Vein endothelial cell (primary cell): ENCODE measurements around a stretch of chr17.

DNA sequence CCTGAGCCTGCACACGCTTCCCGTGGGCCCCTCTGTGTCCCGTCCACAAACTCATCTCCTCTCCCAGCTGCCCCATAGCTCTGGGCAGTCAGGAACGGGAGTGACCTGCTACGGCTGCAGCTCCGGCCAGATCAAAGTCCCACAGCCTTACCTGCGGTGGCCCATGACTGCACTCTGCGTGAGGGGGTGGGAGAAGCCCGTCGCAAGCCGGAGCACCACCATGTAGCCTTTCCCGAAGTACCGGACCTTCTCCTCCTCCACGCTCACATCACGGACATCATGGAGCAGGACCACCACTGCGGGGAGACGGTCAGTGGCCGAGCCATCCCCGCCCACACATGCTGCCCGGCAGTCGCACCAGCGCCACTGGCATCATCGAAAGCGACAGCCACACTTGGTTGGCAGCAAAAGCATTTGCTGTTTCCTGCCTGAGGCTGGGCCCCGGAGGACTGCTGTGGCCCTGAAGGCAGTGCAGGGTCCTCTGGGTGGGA is 6.2 kb downstream of the CYBC1 start:
- CAGE, long polyA plus RNA: no peak

- CAGE, long polyA plus RNA: no peak
Measured at GRCh38 chr17:82446487-82447032, 4.0 kb downstream of the CYBC1 start.

GRCh38 chr17:82488785-82489687 is 30.5 kb downstream of the NARF start:
- CAGE, long polyA plus RNA: no peak

DNA sequence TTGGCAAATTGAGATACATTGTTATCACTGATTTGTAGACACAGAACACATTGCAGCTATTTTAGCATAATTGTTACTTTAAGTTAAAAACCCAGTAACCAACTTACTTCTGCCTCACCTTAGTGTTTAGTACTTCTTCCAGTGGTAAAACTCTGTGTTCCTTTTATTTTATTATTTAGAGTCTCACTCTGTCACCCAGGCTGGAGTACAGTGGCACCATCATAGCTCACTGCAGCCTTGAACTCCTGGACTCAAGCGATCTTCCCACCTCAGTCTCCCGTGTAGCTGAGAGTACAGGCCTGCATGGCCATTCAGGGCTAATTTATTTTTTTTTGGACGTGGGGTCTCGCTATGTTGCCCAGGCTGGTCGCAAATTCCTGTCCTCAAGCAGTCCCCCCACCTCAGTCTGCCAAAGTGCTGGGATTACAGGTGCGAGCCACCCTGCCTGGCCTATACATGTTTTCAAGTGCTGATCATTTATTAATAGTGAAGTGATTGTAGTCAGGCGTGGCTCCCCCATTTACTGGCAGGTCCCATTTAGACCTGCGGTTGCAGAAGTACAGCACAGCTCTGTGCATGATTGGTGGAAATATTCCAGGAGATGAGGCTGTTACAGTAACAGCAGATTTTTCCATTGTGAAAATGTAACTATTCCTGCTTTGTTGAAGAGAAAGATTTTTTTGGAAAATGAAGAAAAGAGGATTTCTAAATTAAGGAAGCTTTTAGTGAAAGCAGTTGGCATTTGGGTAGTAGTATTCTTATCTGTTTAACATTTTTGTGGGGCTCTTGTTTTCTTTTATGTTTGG is 8.3 kb downstream of the FOXK2 start:
- CAGE, long polyA plus RNA: no peak

DNA sequence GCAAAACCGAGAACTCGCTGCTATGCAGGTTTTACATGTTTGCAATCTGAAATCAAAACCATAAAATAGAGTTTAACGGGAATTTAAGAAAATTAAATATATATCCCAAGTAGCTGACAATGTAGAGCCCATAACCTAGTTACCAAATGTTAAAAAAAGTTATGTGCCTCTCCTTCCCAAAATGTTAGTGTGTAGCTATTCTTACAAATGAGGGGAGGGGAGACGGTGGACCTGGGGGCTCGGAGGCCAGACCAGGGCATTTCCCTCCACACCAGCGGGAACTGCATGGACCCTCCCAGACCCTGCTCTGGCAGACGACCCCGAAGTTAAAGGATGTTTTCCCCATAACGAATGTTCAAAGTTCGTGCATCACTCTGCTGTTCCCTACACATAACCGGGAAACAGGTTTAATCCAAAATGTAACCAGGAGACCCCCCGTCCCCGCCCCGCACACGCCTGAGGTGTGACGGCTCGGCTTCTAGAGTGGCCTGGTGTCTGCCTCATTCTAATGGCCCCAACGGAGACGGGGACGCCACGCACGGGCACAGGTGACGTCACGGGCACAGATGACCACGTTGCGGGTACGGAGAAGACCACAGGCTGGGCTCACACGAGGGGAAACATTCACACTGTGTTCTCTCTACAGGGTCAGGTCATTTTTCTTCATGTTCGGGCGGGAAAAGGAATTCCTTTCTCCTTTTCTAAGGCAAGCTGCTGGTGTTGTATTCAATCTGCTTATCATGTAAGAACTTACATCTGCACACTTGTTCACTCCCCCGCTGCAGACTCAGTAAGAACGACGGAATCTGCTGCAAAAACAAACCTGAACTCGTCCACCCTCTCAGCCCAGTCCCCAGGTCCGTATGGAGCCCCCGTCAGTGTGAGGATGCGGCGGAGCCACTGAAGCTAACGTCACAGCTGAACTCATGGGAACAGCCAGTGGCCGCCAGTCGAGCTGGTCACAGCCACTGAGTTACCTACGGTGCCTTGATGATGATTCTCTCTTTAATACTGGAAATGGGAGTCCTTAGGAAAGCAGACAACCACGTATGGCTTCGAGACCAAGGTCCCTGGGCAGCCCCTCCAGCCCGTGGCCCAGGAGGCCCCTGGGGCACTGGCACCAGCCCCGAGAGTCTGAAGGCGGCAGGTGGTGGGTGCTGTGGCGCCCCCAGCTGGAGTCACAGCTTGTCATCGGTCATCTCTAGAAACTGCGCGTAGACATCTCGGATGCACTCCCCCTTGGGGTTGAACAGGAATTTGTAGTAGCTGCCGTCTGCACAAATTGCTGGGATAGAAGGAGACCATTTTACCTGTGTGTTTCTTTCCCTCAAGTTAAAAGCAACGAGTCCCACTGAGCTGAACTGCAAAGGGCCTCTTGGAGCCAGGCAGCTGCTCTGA is 33.0 kb downstream of the WDR45B start:
- CAGE, long polyA plus RNA: no peak

DNA sequence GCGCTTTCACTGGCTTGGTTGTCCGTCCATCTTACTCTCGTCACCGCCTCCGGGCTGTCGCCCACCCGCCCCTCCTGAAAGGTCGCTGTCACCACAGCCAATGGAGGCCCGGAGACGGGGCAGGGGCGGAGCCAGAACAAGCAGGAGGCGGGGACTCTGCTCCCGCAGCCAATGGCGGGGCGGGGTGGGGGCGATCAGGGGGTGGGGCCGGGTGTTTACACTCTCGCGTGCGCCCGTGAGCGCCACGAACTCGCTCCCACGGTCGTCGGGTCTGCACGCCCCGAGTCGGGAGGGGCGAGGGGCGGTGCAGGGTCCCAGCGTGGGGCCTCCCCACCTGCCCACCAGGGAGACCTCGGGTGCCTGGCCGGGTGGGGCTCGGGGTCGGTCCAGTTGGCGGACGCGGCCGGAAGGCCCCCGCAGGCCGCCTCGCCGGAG is 308 bp upstream of the RAB40B start:
- CAGE, long polyA plus RNA: no peak

DNA sequence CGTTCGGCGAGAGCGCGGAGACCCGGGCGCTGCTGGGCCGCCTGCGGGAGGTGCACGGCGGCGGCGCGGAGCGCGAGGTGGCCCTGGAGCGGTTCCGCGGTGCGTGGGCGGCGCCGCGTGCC is 275 bp downstream of the TBCD start:
- CAGE, long polyA plus RNA: no peak

- CAGE, long polyA plus RNA: no peak
Measured at GRCh38 chr17:82835832-82836653, 3.8 kb downstream of the ZNF750 start.

DNA sequence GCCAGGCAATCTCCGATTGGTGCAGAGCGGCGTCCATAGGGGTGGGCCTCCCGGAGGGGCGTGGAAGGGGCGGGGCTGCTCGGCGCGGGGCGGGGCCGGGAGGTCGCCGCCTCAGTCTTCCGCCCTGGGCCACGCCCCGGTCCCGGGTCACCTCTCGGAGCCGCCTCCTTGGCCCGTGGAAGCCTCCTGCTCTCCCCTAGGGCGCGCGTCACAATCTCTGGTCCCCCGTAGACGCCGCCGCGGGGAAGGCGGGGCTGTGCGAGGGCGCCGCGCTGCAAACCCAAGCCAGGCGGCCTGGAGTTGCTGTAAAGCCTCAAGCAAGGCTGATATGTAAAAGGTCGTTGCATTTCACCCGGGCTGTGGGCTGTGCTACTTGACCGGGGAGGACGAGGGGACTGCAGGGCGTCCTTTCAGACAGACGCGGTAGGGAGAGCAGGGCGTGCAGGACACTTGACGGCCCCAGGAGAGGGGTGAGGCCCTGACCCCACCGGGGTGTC is 330 bp upstream of the B3GNTL1 start:
- CAGE, long polyA plus RNA: no peak

GRCh38 chr17:83082681-83084024 is 3.7 kb downstream of the METRNL start:
- CAGE, long polyA plus RNA: no peak

- CAGE, long polyA plus RNA: no peak
Measured at GRCh38 chr17:83097832-83098484, 18.5 kb downstream of the METRNL start.

DNA sequence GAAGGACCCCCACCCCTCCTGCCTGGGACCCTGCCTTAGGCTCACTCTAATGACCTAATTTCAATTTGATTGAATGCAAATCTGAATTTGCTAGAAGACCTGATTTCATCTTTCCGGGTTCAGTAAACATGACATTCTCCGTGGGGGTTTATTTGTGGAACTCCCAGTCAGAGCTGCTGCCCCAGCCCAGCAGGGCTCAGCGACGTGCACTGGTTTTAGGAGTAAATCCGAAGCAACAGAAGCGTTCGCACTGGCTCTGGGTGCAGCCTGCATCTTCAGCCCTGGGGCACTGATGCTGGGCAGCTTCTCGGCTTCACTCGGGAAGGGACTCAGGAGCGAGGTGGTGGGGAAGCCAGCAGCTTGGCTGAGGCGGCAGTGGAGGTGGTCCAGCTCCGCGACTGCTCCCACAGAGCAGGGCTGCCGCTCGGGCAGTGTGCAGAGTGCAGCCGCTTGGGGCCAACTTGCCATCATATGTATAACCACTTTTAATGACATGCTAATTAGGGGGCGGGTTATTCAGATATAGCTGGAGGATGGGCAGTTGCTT is 26.5 kb downstream of the METRNL start:
- CAGE, long polyA plus RNA: no peak

GRCh38 chr17:83107737-83108537 is 28.5 kb downstream of the METRNL start:
- CAGE, long polyA plus RNA: no peak

- CAGE, long polyA plus RNA: no peak
Measured at GRCh38 chr17:83151181-83152054, 72.0 kb downstream of the METRNL start.